Measurements from ENCODE around the gene RBMY1A1.

GRCh38 chrY:6246439-6246725, 359 bp downstream of the TSPY2 start:
- RRBS = no CpG with 5 or more reads among the region's 16 CpGs

GRCh38 chrY:7272498-7273263, 361.1 kb upstream of the AMELY start:
- RRBS = no CpG with 5 or more reads among the region's 28 CpGs

- RRBS = no CpG with 5 or more reads among the region's 52 CpGs
These were observed 614 bp downstream of the DDX3Y start for GRCh38 chrY:12905012-12905952.

GRCh38 chrY:13111978-13112472, 207.4 kb downstream of the DDX3Y start:
- RRBS = no CpG with 5 or more reads among the region's 2 CpGs

DNA sequence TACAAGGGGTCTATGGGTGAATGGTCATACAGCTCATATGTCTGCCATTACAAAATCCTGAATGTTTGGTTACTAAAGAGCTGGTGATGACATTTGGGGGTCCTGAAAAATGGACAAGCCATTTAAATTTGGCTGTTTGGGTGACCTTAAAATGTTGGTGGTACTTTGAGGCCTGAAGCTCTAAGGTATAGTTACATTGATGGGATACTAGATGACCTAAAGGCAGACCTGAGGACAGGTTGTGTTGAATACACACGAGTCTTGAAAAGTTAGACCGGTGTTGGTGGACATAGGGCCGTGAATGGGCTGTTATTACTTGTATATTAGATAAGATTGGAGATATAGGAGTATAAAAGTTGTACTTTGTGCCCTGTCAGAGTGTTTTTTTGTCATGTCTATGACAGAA, 537.7 kb downstream of the CDY2B start:
- RRBS = no CpG with 5 or more reads among the region's 3 CpGs

- RRBS = 2% methylated on average over 20 of the region's 57 CpGs
These were observed 219.0 kb upstream of the HSFY2 start for GRCh38 chrY:18992419-18993092.

DNA sequence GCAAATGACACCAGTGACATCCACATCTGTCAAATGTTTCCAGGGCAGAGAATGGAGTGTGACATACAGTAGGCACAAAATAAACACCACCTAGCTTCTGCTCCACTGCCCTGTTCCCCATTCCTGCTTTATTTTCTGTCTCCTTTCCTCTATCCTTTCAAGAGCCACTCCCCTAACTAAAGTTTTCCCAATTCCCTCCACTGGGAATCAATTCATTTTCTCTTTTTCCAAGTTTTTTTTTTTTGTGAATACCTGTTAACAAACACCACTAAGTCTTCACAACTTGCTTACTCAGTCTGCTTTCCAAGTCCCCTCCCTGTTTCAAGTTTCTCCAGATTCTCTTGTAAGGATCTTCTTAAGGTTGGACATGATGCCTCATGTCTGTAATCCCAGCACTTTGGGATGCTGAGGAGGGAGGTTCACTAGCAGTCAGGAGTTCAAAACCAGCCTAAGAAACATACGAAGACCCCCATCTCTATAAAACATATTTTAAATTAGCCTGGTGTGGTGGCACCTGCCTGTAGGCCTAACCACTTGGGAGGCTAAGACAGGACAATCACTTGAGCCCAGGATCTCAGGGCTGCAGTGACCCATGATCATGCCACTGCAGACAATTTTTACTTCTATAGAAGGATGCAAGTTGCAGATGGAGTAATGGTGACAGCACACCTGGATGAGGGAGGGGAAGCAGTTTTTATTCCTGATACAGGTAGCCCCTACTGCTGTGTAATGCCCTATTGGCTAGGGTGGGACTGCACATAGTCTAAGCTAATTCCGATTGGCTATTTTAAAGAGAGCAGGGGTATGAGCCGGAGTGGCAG, 294.4 kb upstream of the HSFY2 start:
- RRBS = no CpG with 5 or more reads among the region's 3 CpGs

DNA sequence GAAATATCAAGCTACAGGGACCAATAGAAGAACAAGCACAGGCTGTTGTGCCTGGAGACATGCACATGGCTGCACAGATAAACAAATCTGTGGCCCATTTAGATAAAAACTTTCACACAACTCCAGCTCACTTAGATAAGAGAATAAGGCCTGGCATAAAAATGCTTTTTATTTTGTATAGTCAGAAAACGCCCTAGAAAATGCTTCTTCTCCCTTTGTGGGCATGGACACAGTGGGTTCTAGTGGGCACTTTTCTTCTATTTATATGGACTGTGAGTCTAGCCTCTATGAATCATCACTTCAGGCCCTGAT, 421.8 kb downstream of the KDM5D start:
- RRBS = no CpG with 5 or more reads among the region's 1 CpG

DNA sequence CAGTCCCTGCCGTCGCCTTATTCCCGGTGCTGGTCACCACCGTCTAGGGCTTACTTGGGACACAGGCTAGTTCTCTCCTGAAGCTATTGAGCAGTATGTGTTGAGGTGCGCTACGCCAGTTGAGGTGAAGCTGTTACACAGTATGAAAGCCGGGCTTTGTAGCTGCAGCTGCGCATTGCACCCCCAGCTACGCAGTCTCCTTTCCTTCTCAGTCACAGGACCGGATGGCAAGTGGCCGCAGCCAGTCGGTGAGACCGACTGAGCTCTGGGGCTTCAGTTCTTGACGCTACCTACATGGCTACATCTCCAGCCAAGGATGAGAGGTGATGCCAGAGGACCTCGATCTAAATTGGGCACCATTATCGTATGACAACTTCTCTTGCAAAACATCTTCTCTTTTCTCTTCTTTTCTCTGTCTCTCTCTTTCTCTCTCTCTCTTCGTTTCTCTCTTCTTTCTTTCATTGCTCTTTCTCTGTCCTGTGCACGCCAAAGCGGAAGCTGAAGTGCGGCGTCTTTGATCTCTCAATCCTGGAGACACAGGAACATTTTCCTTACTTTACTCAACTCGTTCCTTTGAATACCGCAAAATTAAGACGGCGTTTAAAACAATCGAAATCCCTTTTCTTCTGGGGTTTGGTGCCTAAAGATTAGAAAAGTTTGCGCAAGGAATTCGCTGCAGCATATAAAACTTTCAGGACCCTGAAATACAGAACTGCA, 176.7 kb downstream of the KDM5D start:
- RRBS = no CpG with 5 or more reads among the region's 28 CpGs

DNA sequence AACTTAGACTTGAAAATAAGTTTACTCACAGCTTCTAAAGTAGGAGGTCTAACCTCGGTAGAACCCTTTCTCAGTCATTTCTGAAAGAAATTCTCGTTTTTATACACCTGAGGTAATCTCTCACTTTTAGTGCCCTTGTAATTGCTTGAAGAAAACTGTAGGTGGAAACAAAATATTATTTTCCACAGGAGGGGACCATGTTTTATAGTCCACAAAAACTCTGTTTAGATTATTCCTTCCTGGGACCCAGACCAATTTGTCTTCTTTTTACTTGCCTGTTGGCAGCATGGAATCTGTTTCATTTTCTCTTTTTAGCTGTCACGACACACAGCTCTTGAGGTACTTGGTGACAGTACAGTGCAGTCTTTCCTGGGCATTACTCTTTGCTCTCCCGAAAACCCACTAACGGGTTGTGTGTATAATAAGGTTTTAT, 933 bp downstream of the EIF1AY start:
- RRBS = no CpG with 5 or more reads among the region's 5 CpGs

- RRBS = no CpG with 5 or more reads among the region's 32 CpGs
These were observed at the start of gene RBMY1A1 for GRCh38 chrY:21534672-21535122. RBMY1A1 (plus strand) TSS chrY:21534879.

All from AG09309 (cell line).